Lung (tissue), 4 donors: Measurements from ENCODE around the gene LRRC63.

DNA sequence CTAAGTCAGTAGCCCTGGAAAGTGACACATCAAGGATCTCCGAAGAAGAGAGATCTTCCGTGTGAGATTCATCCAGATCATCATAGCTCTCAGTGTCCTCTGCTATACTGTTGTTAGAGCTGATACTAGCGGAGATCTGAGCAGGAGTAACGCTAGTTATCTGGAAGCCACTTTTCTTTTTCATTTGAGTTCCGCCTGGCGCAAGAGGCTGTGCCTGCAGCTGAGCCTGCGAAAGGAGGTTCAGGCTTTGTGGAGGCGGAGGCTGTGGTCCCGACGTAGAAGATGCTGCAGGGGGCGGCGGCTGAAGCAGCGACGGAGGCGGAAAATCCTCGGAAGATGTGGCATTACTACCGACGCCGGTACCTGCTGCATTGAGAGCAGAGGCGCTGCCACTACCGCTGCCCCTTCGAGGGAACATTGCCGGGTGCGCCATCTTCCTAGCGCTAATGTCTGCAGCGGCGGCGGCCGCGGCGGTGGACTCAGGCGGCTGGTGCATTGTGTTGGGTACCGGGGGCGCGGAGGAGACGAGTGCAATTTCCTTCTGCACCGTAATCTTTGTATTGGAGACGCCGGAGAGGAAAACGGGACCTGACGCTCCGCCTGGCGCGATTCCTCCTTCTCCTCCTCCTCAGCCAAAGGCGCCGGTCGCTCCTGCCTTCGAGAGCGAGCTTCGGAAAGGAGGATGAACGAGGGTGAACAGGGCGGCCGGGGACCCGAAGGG lies 391 bp downstream of the TSC22D1 start:
- PRO-cap: no peak
- RAMPAGE, long total RNA: no peak
- RRBS: 2% methylated on average over 28 of the region's 54 CpGs

DNA sequence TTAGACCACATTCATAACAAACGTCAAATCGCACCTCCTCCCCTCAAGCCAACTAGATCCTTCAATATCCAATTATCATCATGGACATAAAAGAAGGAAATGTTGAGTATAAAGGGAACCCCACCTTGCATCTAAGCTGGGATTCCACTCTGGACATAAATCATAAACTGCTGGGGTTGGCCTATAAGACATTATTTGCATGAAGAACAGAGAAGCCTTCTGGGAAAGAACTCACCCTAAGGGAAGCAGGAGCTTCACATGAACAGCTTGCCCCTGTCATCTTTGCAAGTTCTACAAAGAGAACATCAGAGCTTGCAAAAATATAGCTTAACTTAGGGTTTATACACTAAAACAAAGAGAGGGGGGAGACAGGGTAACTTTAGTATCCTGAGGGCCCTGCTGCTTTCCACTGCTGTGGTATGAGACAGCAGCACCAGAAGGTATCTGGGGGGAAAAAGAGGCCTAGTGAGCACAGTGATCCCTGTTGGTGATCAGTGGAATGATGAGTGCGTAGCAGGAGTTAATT lies 116.0 kb upstream of the TSC22D1 start:
- PRO-cap: no peak
- RAMPAGE, long total RNA: no peak
- RRBS: no CpG with 5 or more reads among the region's 3 CpGs

GRCh38 chr13:45016618-45017084 lies 27.3 kb downstream of the GPALPP1 start:
- PRO-cap: no peak
- RAMPAGE, long total RNA: no peak
- RRBS: no CpG with 5 or more reads among the region's 3 CpGs

DNA sequence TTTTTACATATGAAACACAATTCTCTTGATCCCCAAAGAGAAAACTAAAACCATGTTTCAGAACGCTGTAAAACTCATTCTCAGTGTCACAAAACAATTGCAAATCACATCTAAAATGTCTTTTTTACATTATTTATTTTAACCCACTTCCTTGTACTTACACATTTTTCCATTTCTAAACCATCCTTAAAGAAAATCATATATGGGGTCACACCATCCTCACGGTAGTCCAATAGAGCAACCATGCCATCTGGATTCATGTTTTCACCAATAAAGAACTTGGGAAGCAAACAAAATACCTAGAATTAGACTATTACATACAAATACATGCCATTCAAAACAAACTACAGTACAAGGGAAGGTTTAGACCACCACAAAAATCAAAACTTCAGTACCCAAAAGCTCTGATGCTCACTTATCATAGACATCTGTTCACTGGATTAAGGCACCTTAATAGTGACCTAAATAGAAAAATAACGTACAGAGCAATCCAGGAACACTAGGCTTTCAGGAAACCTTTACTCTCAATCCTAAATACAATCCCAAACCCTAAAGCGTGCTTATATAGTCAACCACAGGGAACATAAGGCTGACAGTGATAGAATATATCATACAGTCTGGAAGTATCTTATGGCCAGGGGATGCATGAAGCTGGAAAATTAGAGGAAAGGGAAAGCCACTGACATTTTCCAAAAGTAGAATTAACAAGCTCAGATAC lies 2.3 kb downstream of the TPT1 start:
- PRO-cap: no peak
- RAMPAGE, long total RNA: no peak
- RRBS: no CpG with 5 or more reads among the region's 4 CpGs

DNA sequence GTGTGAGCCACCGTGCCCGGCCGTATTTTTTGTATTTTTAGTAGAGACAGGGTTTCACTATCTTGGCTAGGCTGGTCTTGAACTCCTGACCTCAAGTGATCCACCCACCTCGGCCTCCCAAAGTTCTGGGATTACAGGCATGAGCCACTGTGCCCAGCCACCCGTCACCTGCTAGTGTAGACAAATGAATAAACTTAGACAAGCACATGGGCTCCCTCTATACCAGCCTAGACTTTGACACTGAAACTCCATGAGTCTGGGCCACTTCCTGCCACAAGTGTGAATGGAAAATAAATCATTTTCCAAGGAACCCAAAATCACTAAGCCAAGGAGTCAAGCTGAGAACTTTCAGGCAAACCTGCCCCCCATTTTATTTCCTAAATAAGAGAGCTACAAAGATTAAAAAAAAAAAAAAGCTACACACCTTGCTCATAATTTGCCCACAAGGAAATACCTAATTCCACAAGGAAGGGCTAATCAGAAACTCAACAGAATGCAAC lies 27.1 kb upstream of the TPT1 start:
- PRO-cap: no peak
- RAMPAGE, long total RNA: no peak
- RRBS: no CpG with 5 or more reads among the region's 5 CpGs

- PRO-cap: no peak
- RAMPAGE, long total RNA: no peak
- RRBS: no CpG with 5 or more reads among the region's 6 CpGs
Measured at GRCh38 chr13:46038019-46038831, 14.3 kb downstream of the ZC3H13 start.

DNA sequence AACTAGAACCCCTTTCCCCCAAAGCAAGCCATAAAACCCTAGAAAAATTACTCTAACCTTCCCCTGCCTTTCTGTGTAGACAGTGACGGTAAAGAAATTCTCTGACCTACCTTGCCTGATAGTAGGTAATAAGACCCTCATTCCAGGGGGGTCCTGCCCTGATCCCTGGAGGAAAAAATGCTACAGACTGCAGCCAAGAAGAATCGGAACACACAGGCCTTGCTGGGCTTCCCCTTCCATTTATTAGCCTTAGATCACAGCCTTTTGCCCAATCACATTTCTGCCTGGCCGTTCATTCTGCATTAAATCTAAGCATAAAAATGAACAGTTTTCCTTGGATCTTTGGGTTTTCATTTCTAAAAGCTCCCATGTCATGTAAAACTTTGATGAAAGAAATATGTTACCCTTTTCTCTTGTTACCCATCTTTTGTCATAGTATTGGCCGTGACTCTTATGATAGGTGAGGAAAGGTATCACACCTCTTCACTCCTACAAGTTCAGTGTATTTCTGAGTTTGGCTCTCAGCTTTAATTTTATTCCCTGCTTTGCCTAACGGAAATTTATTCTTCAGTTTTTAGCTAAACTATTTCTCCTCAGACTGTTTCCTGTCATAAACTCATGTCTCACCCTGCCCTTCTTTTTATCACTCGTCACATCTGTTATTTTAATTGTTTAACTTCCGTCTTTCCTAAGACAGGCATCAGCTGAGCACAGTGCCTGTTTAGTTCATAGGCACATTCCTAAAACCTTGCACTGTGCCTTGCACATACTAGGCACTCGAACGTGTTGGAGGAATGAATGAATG lies 20.4 kb upstream of the CPB2 start:
- PRO-cap: no peak
- RAMPAGE, long total RNA: no peak
- RRBS: no CpG with 5 or more reads among the region's 9 CpGs

- PRO-cap: no peak
- RAMPAGE, long total RNA: no peak
- RRBS: no CpG with 5 or more reads among the region's 4 CpGs
Measured at GRCh38 chr13:46126568-46127080, 21.8 kb upstream of the CPB2 start.

DNA sequence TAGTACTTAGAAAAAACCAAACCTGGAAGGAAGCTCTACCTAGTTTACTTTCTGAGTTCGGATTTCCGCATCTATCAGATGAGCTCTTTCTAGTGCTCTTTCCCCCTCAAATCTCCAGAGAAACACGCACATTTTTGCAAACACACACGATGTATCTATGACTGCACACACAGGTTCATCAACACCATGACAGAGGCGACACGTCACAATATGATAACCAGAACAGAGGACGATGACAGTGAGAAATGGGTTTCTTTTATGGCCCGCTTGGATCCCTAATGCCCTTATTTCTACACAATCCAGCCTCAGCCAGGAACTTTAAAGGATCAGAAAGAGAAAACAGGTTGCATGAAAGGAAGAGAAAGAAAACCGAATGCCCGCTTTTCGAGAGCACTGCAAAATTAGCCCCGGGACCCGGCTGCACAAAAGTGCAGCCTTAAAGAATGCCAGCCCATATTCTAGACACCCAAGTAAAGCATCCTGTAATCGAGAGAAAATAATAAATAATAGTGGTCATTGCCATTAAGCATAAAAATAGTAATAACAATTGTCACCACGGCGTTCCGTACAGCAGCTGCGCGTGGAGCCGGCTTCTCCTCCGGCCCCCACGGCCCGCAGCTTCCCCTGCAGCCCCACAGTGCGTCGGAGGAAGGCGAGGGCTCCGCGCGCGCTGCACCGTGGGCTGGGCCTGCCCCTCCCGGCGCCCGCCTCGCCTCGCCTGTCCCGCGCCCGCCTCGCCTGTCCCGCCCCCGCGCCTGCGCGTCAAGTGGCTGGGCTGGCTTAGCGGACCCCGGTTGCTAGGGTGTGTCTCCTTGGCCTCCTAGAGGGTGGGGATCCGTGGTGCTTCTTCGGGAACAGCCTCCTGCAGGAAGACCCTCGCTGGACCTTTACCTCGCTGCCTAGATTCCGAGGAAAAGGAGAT lies at the start of gene LRRC63:
Gene LRRC63 (plus strand): TSS at position 766 of the 922 bp plus-strand sequence.
- PRO-cap: no peak
- RAMPAGE, long total RNA: no peak
- RRBS: 1% methylated on average over 19 of the region's 52 CpGs

DNA sequence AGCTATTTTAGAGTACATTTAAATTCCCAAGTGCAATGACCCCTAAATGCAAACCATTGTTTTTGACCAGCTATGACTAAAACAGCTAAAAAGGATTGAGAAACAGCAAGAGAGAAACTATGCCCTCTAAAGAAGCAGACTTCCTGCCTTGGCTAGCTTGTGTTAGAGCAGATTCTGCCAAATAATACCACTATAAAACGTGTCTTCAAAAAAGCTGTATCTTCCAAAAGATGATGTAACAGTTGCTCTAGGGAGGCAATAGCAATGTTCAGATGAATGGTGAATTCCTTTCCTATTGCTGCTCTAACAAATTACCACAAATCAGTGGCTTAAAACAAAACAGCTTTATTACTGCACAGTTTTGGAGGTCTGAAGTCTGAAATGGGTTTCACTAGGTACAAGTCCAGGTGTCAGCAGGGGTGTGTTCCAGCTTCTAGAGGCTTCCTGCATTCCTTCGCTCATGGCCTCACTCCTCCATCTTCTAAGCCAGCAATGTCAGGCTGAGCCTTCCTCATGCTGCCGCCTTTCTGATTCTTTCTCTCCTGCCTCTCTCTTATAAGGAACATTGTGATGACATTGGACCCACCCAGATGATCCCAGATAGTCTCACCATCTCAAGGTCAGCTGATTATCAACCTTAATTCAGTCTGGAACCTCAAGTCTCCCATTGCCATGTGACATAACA lies 84.5 kb downstream of the LRRC63 start:
- PRO-cap: no peak
- RAMPAGE, long total RNA: no peak
- RRBS: no CpG with 5 or more reads among the region's 3 CpGs

DNA sequence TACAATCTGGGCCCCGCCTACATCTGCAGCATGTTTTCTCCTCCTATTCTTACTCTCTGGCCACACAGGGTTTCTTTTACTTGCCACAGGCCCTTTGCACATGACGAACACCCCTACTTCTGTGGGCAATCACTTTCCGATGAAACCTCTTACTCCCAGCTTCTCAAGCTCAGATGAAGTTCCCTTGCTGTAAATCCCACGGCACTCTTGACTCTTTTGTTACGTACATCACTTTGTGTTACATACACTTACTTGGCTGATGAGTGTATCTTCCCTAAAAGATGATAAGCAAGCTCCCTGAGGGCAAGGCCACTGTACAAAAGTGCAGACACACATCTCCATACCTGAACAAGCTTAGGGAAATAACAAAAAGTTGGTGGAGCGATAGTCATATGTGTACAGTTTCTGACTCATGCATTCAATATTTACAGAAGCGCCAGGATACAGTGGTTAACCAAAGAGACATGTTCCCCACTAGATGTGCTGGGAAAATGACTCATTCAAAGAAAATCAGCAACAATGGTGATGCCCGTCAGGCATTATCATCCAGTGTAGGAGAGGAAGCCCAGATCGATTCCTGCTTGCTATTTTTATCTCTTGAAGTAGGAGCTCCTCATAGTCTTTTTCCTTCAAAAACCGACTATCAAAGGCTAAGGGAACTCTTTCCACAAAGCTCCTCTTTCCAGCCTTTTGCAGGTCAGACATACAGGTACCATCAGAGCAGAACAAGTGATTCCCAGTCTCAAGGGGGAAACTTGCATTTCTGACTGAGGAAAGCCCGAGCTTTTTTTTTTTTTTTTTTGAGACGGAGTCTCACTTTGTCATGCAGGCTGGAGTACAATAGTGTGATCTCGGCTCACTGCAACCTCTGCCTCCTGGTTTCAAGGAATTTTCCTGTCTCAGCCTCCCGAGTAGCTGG lies 32.3 kb downstream of the RUBCNL start:
- PRO-cap: no peak
- RAMPAGE, long total RNA: no peak
- RRBS: no CpG with 5 or more reads among the region's 14 CpGs

DNA sequence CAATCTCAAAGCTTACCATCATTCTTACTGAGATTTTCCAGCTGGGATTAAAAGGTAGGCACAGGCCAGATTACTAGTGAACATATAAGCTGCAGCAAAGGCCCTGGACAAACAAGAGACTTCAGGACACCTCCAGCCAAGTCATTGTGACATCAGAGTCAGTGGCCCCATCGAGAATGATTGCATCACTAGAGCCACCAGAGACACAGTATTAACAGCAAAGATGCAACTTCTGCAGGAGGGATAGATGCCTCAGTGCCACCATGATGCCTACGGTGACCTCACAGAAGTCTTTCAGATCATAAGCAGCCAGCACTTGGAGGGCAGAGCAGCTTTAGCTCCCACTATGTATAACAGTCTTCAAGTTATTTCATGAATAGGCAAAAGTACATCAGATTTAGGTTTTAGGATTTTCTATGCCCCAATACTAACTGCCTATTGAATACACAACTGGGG lies 8.6 kb downstream of the RUBCNL start:
- PRO-cap: no peak
- RAMPAGE, long total RNA: no peak
- RRBS: no CpG with 5 or more reads among the region's 2 CpGs

DNA sequence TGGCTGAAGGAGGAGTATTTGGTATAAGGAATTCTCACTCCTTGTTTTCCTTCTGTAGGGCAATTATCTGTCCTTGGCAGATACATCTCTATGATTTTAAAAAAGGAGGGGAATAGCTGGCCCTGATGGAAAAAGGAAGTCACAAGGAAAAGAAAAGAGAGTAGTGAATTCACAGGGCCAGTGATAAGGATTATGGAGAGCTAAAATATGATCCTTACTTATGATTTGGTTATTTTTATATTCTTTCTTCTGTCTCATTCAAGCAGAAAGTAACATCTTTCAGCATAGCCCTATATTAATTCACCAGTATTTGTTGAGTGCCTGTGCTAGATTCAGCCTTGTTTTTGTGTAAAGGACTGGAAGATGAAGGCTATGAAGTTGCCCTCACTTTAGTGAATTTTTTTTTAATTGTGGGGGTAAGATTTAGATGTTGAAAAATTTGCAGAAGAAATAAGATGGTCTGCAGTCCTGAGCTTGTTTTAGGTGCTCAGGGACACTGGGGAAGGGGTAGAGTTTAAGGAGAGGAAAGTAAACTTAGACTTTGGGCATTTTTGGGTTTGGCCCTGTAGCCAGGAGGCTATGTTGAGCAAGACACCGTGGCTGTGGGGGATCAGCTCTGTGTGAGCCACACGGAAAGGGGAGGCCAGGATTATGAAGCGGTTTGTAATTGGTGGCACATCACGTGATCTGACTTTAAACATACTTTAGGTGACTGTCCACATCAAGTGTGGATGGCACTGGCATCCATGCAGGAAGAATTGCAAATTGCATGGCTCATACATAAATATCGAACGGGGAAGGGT lies 87.0 kb downstream of the ESD start:
- PRO-cap: no peak
- RAMPAGE, long total RNA: no peak
- RRBS: no CpG with 5 or more reads among the region's 6 CpGs

- PRO-cap: no peak
- RAMPAGE, long total RNA: no peak
- RRBS: 0% methylated on average over 1 of the region's 12 CpGs
Measured at GRCh38 chr13:46796851-46797012, 229 bp downstream of the ESD start.

GRCh38 chr13:48000625-48001155 lies 383 bp downstream of the SUCLA2 start:
- PRO-cap: no peak
- RAMPAGE, long total RNA: no peak
- RRBS: 1% methylated on average over 6 of the region's 27 CpGs

- PRO-cap: no peak
- RAMPAGE, long total RNA: no peak
- RRBS: no CpG with 5 or more reads among the region's 2 CpGs
Measured at GRCh38 chr13:48038605-48039165, 1.2 kb downstream of the NUDT15 start.

GRCh38 chr13:48059620-48060264 lies 22.2 kb downstream of the NUDT15 start:
- PRO-cap: no peak
- RAMPAGE, long total RNA: no peak
- RRBS: no CpG with 5 or more reads among the region's 9 CpGs

GRCh38 chr13:48307234-48307455 lies 3.6 kb downstream of the RB1 start:
- PRO-cap: no peak
- RAMPAGE, long total RNA: no peak
- RRBS: no CpG with 5 or more reads among the region's 1 CpG

- PRO-cap: no peak
- RAMPAGE, long total RNA: no peak
- RRBS: no CpG with 5 or more reads among the region's 4 CpGs
Measured at GRCh38 chr13:48416993-48417397, 4.1 kb upstream of the LPAR6 start.

DNA sequence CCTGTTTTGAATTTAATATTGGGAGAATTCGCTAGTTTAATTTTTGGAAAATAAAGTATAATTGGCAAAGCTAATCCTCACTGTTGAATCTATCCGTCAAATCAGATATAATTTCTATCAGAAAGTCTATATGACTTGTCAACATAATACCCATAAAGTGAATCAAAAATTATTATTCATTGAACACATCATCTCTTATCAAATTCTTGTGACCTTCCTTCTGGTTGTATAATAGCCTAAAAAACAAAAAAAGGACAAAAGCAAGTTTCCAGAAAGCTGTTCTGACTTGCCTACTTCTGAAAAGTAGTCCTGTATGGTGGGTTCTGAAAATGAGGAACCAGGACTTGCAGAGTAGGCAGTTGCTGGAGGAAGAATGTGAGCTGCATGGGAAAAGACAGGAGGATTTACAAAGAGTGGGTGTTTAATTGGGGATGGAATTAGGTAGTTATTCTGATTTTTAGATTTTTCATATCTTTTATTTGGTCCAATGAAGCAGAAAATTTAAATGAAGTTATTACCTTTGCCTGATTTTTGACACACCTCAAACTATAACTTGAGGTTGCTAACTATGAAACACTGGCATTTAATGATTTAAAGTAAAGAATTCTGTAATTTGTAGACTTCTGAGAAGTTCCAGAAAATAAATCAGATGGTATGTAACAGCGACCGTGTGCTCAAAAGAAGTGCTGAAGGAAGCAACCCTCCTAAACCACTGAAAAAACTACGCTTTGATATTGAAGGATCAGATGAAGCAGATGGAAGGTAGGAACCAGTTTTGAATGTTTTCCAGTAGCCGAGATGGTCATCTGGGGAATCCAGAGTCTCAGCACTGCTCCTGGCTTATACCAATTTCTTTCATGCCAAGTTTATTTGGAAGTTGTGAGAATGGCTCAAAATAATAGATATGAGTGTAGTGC lies 56.5 kb downstream of the RCBTB2 start:
- PRO-cap: no peak
- RAMPAGE, long total RNA: no peak
- RRBS: no CpG with 5 or more reads among the region's 6 CpGs